Measurements from ENCODE around the gene RAPSN.

- PRO-cap = no peak
CAGE:
- cytosol, long polyA minus RNA = no peak
- cytosol, long polyA plus RNA = no peak
- long polyA plus RNA = no peak
- nucleus, long polyA minus RNA = no peak
- nucleus, long polyA plus RNA = no peak
Observed at GRCh38 chr11:47204594-47205102, 10.1 kb upstream of the DDB2 start.

- PRO-cap = no peak
CAGE:
- cytosol, long polyA minus RNA = no peak
- cytosol, long polyA plus RNA = no peak
- long polyA plus RNA = no peak
- nucleus, long polyA minus RNA = no peak
- nucleus, long polyA plus RNA = no peak
Observed at GRCh38 chr11:47244964-47246111, 3.3 kb downstream of the ACP2 start.

- PRO-cap = no peak
CAGE:
- cytosol, long polyA minus RNA = no peak
- cytosol, long polyA plus RNA = no peak
- long polyA plus RNA = no peak
- nucleus, long polyA minus RNA = no peak
- nucleus, long polyA plus RNA = no peak
Observed at GRCh38 chr11:47305646-47306192, 46.8 kb downstream of the MYBPC3 start.

- PRO-cap = no peak
CAGE:
- cytosol, long polyA minus RNA = no peak
- cytosol, long polyA plus RNA = no peak
- long polyA plus RNA = no peak
- nucleus, long polyA minus RNA = no peak
- nucleus, long polyA plus RNA = no peak
Observed at GRCh38 chr11:47338338-47338714, 14.2 kb downstream of the MYBPC3 start.

DNA sequence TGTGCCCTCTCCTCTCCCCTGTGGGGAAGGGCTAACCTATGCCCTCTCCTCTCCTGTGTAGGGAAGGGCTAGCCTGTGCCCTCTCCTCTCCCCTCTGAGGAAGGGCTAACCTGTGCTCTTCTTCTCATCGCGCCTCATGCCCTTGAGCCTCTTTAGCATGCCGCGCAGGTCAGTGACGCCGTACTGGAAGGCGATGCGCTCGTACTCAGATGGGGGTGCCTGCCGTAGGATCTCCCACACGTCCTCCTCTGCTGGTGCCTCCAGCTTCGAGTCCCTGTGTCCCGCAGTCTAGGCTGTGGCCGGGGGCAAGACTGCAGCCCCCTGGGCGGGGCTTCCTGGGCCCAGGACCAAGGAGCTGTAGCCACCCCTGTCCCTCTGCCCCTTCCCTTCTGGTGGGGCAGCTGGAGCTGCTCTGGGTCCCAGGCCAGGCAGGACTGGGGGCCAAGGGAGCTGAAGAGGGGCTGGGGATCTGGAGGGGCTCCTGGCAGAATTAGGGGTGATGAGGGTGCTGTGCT, 6.3 kb downstream of the MYBPC3 start:
- PRO-cap = no peak
CAGE:
- cytosol, long polyA minus RNA = no peak
- cytosol, long polyA plus RNA = no peak
- long polyA plus RNA = no peak
- nucleus, long polyA minus RNA = no peak
- nucleus, long polyA plus RNA = no peak

GRCh38 chr11:47391020-47391652, 12.8 kb upstream of the SPI1 start:
- PRO-cap = no peak
CAGE:
- cytosol, long polyA minus RNA = no peak
- cytosol, long polyA plus RNA = no peak
- long polyA plus RNA = no peak
- nucleus, long polyA minus RNA = no peak
- nucleus, long polyA plus RNA = no peak

- PRO-cap = no peak
CAGE:
- cytosol, long polyA minus RNA = no peak
- cytosol, long polyA plus RNA = no peak
- long polyA plus RNA = no peak
- nucleus, long polyA minus RNA = no peak
- nucleus, long polyA plus RNA = no peak
Observed at GRCh38 chr11:47437501-47438124, 11.3 kb downstream of the RAPSN start.

GRCh38 chr11:47448877-47449388, at the start of gene RAPSN:
RAPSN (minus strand) TSS chr11:47449136.
- PRO-cap = no peak
CAGE:
- cytosol, long polyA minus RNA = no peak
- cytosol, long polyA plus RNA = no peak
- long polyA plus RNA = no peak
- nucleus, long polyA minus RNA = no peak
- nucleus, long polyA plus RNA = no peak

- PRO-cap = no peak
CAGE:
- cytosol, long polyA minus RNA = no peak
- cytosol, long polyA plus RNA = no peak
- long polyA plus RNA = no peak
- nucleus, long polyA minus RNA = no peak
- nucleus, long polyA plus RNA = no peak
Observed at GRCh38 chr11:47464411-47465076, 15.6 kb upstream of the RAPSN start.

GRCh38 chr11:47497378-47497793, 48.5 kb upstream of the RAPSN start:
- PRO-cap = no peak
CAGE:
- cytosol, long polyA minus RNA = no peak
- cytosol, long polyA plus RNA = no peak
- long polyA plus RNA = no peak
- nucleus, long polyA minus RNA = no peak
- nucleus, long polyA plus RNA = no peak

DNA sequence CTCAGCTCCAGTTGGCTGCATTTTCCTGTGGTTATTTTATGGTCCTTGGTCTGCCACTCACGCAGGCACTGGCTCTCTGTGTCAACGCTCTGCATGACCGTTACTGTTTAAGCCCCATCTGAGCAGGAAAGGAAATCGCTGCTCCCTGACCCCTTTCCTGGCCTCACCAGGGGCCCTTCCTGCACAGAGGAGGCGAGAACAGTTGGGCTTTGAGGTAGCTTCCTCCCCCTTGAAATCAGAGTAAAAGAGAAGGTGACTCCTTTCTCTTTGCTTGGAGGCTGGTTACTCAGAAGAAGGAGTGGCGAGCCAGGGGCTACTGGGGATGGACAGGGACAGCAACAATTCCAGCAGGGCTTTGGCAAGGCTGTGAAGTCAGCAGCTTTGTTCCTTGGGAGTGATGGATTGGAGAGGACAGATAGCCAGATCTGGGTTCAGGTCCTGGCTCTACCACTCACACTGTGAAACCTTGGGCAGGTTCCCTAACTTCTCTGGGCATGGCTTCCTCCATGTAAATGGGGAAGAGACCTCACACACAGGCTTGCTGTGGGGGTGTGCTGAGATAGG, 2.3 kb downstream of the C1QTNF4 start:
- PRO-cap = unidirectional peak, minus-strand start at position 83 of the sequence
CAGE:
- cytosol, long polyA minus RNA = no peak
- cytosol, long polyA plus RNA = no peak
- long polyA plus RNA = no peak
- nucleus, long polyA minus RNA = no peak
- nucleus, long polyA plus RNA = no peak

- PRO-cap = no peak
CAGE:
- cytosol, long polyA minus RNA = no peak
- cytosol, long polyA plus RNA = no peak
- long polyA plus RNA = no peak
- nucleus, long polyA minus RNA = no peak
- nucleus, long polyA plus RNA = no peak
Observed at GRCh38 chr11:47611383-47611938, 17.2 kb upstream of the C1QTNF4 start.

- PRO-cap = no peak
CAGE:
- cytosol, long polyA minus RNA = no peak
- cytosol, long polyA plus RNA = no peak
- long polyA plus RNA = no peak
- nucleus, long polyA minus RNA = no peak
- nucleus, long polyA plus RNA = no peak
Observed at GRCh38 chr11:47643443-47643827, 1.1 kb upstream of the MTCH2 start.

DNA sequence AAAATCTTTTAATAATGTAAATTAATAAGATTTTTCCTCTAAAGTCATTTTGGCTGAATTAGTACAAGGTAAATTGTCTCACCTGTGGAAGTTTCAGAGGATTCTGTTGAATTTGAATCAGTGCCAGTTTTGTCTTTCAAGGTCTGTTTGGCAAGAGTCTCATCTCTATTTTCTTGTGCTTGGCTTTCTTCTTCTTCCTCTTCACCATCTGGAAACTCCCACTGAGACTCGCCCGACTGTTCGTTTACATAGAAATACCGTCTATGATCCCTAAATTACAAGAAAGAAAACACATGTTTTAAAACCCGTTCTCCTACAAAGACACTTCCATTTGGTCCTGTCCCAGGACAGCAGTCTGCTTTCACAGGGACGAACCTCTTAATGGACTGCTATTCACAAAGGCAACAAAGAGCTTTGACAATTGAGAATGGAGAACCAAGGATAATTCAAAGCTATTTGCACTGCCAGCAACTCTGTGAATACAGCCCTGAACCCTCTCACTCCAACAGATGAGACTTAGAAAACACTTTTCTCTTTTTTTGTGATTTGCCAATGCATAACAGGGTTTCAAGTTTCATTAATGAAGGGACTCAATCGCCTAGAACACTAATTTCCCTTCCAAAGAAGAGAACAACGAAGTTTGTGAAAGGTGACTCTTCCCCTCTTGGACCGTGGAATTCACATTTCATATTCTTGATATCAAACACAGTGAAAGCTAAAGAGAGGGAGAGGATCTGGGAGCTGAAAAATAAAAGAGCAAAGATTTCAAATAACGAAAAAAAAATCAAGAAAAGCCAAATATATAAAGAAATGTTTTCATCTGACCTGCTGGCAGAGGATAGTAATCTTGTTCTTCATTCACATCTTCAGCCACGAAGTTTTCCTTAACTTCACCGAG, 16.4 kb upstream of the AGBL2 start:
- PRO-cap = no peak
CAGE:
- cytosol, long polyA minus RNA = start-site peak on the minus strand centred at position 467 of the sequence, 60 bp wide, 5 reads
- cytosol, long polyA plus RNA = no peak
- long polyA plus RNA = no peak
- nucleus, long polyA minus RNA = no peak
- nucleus, long polyA plus RNA = no peak

GRCh38 chr11:47754395-47754932, 12.7 kb downstream of the FNBP4 start:
- PRO-cap = no peak
CAGE:
- cytosol, long polyA minus RNA = no peak
- cytosol, long polyA plus RNA = no peak
- long polyA plus RNA = no peak
- nucleus, long polyA minus RNA = no peak
- nucleus, long polyA plus RNA = no peak

DNA sequence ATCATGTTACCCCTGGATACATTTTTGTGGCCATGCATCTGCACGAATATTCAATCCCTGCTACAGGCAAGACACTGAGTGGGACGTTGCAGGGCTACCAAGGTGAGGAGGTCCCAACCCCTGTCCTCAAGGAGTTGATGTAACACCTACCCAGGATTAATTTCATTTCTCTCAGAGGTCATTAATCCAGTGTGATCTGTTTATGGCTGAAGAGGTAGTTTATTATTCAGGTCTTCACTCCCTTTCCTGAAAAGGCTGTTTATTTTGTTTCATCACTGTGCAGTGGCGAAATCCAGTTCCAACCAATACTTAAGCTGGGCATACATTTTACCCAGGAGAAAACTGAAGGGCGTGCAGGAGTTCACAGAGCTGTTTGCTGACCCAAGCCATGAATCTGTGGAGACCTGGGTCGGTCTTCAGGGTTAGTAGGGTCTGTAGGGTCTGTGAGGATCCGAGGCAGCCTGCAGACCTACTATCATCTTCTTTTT, 2.7 kb upstream of the PTPRJ start:
- PRO-cap = no peak
CAGE:
- cytosol, long polyA minus RNA = no peak
- cytosol, long polyA plus RNA = no peak
- long polyA plus RNA = no peak
- nucleus, long polyA minus RNA = no peak
- nucleus, long polyA plus RNA = no peak

DNA sequence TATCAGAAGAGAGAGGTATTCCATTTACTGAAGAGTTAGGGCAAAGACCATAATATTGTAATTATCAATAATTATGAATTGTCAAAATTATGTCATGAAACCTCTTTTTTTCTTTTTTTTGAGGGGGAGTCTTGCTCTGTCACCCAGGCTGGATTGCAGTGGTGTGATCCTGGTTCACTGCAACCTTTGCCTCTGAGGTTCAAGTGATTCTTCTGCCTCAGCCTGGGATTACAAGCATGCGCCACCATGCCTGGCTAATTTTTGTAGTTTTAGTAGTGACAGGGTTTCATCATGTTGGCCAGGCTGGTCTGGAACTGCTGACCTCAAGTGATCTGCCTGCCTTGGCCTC, 9.9 kb downstream of the PTPRJ start:
- PRO-cap = no peak
CAGE:
- cytosol, long polyA minus RNA = no peak
- cytosol, long polyA plus RNA = no peak
- long polyA plus RNA = no peak
- nucleus, long polyA minus RNA = no peak
- nucleus, long polyA plus RNA = no peak

GRCh38 chr11:48018499-48019609, 38.5 kb downstream of the PTPRJ start:
- PRO-cap = bidirectional peak, plus-strand start at chr11:48019244, minus-strand start at chr11:48019166; bidirectional peak, plus-strand start at chr11:48019394, minus-strand start at chr11:48019312
CAGE:
- cytosol, long polyA minus RNA = no peak
- cytosol, long polyA plus RNA = no peak
- long polyA plus RNA = no peak
- nucleus, long polyA minus RNA = no peak
- nucleus, long polyA plus RNA = no peak

DNA sequence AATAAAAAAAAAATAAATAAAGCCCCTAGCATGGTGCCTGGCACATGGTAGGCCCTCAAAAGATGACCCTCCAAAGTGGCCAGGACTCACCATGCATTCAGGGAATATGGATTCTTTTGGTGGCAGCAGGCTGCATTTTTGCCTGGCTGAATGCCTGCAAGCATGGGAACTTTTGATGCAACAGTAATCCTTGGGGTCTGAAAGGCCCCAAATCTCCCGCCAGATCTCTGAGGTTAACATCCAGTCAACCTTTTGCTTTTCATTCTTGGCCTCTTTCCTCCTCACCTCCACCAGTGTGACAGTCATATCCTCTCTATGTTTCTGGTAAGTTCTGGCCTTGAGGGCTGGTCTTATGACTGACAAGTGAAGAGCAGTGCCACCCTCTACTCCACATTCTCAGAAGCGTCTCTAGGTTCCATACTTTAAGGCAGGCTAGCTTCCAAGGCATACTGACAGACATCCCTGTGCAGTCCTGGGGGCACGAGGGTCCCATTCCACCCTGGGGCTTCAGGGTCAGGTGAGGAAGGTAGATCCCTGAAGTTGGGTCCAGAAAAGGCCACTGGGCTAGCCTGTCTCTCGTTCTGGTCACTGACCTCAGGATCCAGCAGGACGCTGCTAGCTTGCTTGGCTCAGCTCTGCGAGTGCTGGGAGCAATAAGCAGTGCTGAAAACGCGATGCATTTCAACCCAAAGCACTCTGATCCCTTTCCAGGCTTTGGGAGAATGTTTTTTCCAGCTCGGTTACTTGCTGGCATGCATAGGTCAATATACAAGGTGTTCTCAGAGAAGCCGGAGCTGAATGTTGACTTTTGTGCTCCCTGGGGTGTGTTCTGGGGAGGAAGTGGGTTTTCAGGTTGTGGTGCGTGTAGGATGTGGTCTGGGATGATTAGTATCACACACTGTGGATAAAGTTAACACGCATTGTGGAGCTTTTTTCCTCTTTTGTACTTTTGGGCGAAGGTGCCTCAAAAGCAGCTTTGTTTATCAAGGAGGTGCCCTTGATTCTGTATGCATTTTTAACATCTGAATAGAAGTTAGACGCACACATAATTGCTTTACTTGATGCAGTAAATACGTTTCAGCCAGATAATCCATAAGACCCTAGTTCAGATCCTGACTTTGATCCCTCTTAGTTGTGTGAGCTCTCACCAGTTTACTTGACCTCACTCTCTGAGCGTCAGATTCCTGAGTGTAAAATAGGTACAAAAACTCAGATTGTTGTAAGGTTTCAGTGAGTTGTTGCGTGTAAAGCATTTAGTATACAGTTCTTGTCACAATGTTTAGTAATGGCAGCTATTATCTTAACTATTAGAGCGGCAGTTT, 75.3 kb downstream of the PTPRJ start:
- PRO-cap = no peak
CAGE:
- cytosol, long polyA minus RNA = no peak
- cytosol, long polyA plus RNA = no peak
- long polyA plus RNA = no peak
- nucleus, long polyA minus RNA = no peak
- nucleus, long polyA plus RNA = no peak

- PRO-cap = no peak
CAGE:
- cytosol, long polyA minus RNA = no peak
- cytosol, long polyA plus RNA = no peak
- long polyA plus RNA = no peak
- nucleus, long polyA minus RNA = no peak
- nucleus, long polyA plus RNA = no peak
Observed at GRCh38 chr11:48106902-48107802, 109.5 kb upstream of the OR4B1 start.

Measured in endothelial cell of umbilical vein (primary cell).